Hematopoietic multipotent progenitor cell (in vitro differentiated cells): ENCODE measurements around the gene FOXD4.

- CAGE, long polyA plus RNA, result no peak
These were observed 470 bp downstream of the WASHC1 start for GRCh38 chr9:28796-29176.

DNA sequence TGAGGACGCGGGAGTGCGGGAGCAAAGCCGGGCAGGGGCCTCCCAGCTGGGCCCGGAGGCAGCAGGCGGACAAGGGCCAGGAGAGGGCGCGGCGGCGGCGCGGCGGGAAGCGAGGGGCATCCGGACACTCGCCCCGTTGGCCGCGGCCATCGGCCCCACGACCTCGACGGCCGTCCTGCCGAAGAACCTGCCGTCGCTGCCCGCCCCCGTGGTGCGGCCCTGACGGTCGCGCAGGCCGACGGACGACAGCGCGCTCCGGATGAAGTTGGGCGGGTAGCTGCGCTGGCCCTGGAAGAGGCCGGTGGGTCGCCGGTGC is 43.7 kb upstream of the WASHC1 start:
- CAGE, long polyA plus RNA, result no peak

DNA sequence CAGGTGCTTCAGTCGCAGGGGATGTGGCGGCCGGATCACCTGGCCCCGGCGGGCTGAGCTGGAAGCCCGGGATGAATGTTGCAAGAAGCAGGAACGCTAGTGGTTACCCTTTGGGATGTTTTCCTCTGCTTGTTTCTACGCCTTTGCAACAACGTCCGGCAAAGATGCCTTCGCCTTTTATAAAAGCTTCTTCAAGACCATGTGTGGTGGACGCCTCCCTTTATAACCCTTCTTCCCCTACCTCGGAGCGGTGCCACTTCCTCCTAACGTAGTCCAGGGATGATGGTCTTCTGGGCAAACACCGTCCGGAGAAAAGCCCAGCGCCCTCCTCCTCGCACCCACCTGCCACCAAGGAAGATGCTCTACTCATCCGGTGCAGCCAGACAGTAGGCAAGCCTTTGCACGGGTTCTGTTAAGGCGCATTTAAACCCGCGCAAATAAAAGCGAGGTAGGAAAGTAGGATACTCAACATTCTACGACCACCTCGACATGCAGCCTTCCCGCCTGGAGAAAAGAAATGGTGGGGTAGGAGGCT is at the start of gene FOXD4:
TSS of gene FOXD4 (minus strand) at position 291 of the 535 bp plus-strand sequence.
- CAGE, long polyA plus RNA, result no peak

DNA sequence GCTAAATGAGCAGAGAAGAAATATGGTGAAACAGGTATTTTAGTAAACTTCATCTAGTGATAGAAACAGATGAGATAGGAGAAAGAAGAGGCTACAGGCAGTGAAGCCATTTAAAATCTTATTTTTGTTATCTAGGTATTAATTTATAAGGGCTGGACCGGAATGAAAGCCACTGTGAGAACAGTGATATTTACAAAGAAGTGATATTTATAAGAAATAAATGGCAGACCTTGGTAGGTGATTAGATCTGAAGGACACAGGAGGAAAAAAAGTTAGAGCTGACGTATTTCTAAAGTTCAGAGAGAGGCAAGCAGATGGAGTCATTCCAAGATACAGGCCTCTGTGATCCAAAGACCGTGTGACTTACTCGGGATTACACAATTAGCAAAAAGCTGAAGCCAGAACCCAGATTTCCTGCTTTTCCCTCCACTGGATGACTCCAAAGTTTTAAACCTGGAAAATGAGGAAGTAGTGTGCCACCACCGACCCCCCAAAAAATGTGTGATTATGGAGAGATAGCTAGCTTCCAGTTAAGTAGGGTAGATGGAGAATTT is 3.2 kb upstream of the DOCK8 start:
- CAGE, long polyA plus RNA, result no peak

DNA sequence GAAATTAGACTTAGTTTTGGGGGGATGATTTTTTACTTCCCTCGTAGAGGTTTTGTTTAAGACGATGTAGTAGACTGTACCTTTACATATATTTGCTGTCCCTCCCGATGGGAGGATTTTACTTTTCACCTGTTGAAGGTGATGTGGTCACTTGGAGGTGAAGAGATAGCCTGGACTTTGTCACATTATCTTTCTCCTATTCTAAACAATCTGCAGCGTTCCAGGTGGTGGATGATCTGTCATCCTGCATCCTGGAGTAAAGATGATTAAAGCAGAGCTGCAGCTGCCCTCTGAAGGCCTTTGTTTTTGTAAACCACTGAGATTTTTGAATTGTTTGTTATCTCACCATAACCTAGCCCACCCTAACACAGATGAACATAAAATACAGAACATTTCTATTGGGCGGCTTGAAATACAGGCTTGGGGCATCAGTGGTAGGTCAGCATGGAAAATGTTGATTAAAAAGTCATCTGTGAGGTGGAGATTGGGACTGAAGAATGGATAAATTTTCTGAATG is 12.7 kb downstream of the DOCK8 start:
- CAGE, long polyA plus RNA, result no peak

DNA sequence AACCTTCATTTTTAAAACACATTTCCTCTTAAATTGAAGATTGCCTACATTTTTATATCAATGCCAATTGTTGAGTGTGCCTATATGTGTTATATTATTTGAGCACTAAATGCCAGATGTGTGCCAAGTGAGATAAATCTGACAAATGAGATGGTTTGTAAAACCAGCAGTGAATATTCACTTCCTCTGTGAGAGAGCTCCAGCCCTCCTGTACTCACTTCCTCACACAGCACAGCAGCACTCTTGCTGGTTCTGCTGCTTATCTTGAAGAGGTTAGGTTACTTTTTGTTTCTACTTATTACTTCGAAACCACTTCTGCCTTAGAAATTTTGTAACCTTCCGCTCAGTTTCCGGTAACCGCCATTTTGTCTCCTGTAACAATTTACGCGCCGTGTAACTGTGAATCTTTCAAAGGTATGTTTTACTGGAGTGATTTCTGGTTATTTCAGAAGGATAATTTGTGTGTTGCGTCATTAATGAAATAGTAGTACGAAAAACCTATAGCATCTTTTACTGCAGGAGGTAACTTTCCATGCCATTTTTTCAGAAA is 58.1 kb downstream of the DOCK8 start:
- CAGE, long polyA plus RNA, result no peak

DNA sequence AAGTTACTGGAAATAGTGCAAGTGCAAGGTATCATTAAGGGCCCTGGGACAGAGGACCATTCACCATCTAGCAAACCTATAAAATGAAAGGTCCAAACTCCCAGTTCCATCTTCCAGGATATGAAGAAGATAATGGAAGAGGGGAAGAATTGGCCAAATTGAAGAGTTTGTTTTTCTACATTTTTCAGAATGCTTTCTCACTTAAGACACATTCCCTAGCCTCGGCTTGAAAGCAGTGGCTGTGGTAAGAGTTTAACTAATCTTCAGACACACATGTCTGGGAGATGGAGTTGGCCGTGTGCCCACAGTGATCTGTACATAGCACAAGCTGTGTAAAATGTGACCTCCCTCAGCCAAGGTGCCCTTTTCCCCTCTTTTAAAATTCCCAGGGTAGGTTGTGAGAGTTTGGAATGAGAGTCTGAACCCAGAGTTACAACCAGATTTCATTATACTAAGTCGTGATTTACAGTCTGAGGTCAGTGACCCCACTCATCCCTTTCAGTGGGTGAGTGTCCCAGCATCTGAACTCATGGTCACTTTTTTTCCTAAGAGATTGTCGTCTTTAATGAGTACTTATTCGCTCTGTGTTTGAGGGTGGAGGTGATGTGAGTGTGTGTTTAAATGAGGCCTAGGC is 59.5 kb upstream of the KANK1 start:
- CAGE, long polyA plus RNA, result no peak

GRCh38 chr9:557251-558281 is 53.1 kb downstream of the KANK1 start:
- CAGE, long polyA plus RNA, result no peak

DNA sequence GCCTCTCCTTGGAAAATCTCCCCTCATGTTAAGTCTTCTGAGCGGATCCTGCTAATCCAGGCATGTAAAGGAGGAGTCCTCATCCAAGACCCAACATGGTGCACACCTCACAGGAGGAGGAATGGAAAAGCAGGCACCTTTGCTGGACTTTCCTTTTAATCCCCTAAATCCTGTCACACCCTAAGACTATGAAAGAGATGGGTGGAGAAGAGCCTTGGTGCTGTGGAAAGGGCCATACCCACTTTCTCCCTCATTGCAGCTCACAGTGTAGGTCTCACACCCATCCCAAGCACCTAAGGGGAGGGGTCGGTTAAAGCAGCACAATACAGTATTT is 152.1 kb upstream of the DMRT1 start:
- CAGE, long polyA plus RNA, result no peak

- CAGE, long polyA plus RNA, result no peak
These were observed 134.5 kb upstream of the DMRT1 start for GRCh38 chr9:706585-707791.

DNA sequence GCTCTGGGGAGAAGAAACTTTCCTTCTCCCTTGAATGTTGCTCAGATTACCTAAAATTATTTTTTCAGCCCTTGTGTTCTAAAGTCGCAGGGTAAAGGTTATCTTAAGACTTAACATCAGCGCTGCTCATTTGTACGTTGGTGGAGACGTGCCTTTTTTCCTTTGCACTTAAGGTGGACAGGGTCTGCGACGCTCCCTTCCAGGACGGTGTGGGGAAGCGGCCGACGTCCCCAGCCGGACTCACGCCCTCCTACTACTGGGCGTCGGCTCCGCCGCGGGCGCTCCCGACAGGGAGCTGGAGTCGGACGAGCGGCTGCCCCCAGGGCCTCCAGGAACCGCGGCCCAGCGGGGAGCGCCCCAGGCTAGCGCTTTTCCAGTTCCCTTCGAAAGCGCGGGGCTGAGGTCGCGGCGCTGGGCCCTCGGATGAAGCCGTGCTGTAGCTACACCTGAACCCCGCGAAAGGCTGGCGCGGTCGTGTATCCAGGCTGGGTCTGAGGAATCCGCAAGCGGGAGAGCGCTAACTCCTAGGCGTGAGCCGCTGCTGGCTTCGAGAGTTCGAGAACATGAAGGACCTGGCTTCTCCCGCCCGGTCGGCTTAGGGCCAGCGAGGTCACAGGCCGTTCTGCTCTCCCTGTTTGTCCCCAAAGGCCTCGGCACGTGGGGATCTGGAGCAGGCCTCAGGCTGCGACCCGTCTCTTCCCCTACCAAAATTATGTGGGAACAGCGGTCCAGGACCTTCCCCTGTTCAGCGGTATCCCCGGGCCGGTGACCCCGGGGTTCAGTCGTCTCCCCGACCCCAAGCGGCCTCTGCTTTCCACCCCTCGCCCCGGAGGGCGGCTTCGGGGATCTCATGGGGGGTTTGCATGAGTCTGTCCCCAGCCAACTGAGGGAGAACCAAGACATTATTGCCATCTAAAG is 3.8 kb upstream of the DMRT3 start:
- CAGE, long polyA plus RNA, result no peak

DNA sequence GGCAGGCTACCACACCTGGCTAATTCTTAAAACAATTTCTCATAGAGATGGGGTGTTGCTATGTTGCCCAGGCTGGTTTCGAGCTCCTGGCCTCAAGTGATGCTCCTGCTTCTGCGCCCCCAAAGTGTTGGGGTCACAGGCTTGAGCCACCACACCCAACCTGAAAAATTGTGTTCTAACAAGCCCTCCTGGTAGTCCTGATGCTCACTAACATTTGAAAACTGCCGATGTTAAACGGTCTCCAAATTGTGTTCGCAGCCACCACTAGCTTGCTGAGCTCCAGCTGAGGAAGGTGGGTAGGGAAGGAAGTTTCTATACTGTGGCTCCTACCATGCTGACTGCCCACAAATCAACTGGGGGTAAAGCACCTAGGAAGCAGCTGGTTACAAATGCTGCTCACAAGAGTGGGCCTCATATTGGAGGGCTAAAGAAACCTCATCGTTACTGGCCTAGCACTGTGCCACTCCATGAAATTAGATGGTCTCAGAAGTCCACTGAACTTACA is 34.4 kb downstream of the DMRT3 start:
- CAGE, long polyA plus RNA, result no peak

DNA sequence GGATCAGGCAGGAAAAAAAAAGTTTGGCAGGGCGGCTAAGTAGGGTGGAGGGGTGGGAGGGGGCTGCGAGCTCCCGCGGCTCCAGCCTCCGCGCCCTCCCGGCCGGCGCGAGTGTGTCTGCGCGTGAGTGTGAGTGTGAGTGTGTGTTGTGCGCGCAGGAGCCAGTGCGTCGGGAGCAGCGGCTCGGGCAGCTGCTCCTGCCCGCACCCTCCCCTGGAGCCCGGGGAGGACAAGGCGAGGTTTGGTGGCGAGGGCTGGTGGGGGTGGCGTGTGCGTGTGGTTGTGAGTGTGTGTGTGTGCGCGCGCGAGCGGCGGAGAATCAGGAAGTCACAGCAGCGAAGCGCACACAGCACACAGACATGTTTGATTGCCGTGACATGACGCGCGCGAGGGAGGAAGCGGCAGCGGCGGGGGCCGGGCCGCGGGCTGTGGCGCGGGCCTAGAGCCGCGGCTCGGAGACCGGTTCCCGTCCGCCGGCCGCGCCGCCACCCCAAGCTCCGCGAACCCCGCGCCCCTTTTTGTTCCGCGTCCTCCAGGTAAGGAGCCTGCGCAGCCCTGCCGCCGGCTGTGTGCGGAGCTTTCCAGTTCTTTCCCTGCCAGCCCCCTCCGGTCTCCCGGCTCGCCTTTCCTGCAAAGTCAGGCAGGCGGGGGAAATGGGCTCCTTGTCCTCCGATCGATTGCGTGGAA is 2.3 kb downstream of the SMARCA2 start:
- CAGE, long polyA plus RNA, result no peak

GRCh38 chr9:2489884-2490511 is 131.6 kb upstream of the VLDLR start:
- CAGE, long polyA plus RNA, result no peak

DNA sequence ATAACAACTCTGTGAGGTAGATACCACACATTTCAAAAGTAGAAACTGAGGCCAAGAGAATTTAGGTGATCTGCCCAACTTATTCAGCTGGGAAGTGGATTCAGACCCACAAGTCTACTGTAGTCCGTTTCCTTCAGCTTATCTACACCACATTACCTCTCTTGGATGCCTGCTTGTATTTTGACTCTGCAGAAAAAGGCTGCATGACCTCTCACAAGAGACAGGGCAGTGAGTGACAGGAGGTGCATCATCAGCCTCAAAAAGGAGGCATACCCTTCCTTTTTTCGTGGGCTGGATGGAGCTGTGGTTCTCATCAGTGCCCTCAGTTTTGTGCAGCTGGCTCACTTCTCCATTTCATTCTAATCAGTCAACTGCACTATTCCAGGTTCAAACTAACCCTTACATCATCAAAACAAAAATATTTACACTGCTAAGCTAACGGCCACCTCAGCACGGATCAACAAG is 10.5 kb downstream of the KCNV2 start:
- CAGE, long polyA plus RNA, result no peak

GRCh38 chr9:3180870-3181915 is 337.3 kb upstream of the PUM3 start:
- CAGE, long polyA plus RNA, result start-site peak on the minus strand at chr9:3181678-3181726, 5 reads

DNA sequence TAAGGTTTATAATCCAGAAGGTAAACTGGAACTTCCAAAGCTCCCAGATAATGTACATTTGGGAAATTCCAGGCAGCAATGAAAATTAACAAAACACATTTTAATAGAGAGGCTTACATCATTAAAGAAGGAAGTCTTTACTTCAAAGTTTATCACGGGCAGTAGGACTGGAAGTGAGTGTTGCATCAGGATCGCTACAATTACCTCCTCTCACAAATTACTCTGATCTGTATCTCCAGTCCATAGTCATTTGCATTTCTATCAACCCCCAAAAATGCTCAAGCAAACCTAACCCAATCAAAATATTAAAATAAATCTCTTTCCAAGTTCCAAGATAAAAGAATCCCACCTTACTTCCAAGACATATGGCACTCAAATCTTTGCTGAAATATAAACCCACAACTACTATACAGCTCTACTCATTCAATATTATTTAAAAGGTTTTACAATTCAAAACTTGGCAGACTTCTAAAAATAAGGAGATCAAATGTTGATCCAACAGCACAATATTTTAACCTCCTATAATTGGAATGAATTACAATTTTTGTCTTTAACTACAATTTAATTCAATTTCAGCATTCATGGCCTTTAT is 12.2 kb downstream of the RFX3 start:
- CAGE, long polyA plus RNA, result no peak

GRCh38 chr9:3793806-3794624 is 268.2 kb upstream of the RFX3 start:
- CAGE, long polyA plus RNA, result no peak

GRCh38 chr9:4155075-4155899 is 144.6 kb downstream of the GLIS3 start:
- CAGE, long polyA plus RNA, result no peak

GRCh38 chr9:4305009-4305723 is 5.3 kb upstream of the GLIS3 start:
- CAGE, long polyA plus RNA, result no peak